PFSK-1 (cell line): ENCODE results near the genes USP27X and NUDT11.

GRCh38 chrX:49138746-49140129 lies 15.7 kb upstream of the GPKOW start:
- RRBS = no CpG with 5 or more reads among the region's 17 CpGs

DNA sequence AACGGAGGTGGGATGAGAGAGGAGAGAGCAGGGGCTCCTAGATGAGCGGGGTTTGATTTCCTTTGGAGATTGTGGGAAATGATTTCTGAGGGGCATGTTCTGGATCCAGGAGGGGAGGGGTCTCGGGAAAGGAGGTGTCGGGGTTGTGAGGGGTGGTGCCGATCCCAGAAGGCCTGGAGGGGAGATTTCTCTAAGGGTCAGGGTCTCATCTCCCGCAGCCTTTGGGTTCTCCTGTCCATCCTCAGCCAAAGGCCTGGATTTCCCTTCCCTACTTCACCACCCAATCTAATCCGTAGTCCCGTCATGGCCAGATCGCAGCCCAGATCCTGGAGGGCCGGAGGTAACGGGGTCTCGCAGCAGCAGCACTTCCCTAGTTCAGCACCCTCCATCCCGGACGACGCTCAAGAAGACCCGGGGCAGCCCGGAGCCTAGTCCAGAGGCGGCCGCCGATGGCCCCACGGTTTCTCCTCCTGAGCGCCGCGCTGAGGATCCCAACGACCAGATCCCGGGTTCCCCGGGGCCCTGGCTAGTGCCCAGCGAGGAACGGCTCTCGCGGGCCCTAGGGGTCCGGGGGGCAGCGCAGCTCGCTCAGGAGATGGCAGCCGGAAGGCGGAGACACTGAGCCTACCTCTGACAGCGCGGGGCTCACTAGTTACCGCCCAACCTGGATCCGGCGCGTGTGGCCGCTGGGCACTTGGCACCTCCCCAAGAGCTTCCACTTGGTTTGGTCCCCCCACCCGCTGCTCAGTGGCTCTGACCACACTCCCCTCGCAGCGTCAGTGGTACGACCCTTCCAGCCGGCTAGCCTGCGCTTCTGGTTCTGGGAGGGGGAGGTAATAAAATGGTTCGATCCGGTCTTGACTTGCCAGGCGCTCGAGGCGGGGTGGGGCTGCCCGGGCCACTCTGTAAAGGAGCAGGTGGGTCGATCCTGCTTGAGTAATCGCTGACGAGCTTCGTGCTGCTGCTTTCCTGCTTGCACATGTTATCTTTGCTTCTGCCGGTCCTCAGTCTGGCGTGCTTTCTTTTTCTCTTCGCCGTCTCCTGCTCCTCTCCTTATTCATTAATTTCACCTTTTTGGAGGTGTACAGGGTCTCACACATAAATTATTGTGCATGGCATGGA lies 3.6 kb downstream of the MAGIX start:
- RRBS = 93% methylated on average over 32 of the region's 63 CpGs

DNA sequence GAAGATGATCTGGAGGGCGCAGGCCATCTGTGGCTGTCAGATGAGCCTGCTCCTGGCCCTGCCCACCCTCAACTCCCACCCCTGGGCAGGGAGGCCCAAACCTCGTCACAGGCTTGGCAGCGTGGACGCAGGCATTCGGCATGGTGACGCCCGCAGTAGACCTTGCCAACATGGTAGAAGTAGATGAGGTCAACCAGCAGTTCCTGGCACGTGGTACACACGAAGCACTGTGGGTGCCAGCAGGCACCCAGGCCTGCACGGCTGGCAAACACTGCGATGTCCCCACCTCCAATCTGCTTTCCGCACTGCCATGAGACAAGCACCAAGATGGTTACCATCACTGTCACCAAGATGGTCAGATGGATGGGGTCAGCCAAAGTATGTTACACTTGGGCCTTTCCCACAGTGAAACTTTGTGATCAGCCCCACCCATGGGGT lies 6.5 kb downstream of the PLP2 start:
- RRBS = no CpG with 5 or more reads among the region's 12 CpGs

DNA sequence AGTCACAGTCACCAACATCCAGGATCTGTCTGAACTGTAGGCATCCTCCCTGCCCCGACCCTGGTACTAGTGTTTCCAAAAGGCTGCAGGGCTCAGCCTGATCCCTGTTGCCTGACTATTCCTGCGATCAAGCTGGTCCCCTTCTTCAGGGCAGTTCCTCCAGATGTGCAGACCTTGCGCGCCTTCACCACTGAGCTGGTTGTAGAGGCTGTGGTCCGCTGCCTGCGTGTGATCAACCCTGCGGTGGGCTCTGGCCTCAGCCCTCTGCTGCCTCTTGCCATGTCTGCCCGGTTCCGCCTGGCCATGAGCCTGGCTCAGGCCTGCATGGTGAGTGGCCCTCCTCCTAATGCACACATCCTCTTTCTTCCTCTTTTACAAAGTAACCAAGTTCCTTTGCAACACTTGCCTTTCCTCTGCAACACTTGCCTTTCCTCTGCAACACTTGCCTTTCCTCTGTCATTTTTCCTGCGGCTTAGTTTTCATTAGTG lies 1.7 kb downstream of the CCDC22 start:
- RRBS = no CpG with 5 or more reads among the region's 10 CpGs

DNA sequence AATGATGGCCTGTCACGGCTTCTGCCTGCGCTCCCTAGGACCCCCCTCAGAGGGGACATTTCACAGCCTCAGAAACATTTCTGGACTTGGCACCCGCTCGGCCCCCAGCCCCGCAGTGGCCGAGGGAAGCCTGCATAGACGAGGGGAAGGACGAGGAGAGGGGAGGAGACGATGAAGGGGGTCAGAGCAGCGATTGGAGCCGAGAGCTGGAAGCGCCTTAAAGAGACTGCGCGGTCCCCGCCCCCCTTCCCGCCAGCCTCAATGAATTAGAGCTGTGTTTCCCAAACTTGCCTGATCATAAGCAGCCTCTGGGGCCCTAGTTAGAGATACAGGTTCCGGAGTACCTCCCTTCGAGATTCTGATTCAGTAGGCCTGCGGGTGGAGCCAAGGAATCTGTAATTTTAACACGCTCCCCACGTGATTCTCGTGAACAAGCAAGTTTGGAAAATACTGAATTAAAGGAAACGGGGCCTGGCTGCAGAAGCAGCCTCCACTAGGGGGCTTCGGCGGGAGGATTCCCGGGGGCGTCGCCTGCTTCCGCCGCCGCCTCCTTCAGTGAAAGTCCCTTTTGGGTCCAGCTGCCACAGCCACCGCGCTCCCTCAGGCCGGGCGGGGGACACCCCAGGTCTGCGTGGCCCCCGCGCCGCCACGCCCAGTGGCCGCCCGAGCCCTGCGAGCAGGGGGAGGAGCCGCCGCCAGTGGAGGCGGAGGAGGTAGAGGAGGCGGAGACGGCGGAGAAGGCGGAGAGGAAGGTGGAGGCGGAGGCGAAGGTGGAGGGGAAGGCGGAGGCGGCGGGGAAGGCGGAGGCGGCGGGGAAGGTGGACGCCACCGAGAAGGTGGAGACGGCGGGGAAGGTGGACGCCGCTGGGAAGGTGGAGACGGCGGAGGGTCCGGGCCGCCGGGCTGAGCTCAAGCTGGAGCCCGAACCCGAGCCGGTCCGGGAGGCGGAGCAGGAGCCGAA lies at the start of gene USP27X:
Gene USP27X, plus strand, starts transcription at position 685 of the 961 bp plus-strand sequence.
- RRBS = 0% methylated on average over 9 of the region's 75 CpGs

- RRBS = no CpG with 5 or more reads among the region's 2 CpGs
Measured at GRCh38 chrX:50202345-50202853, 1.6 kb upstream of the AKAP4 start.

DNA sequence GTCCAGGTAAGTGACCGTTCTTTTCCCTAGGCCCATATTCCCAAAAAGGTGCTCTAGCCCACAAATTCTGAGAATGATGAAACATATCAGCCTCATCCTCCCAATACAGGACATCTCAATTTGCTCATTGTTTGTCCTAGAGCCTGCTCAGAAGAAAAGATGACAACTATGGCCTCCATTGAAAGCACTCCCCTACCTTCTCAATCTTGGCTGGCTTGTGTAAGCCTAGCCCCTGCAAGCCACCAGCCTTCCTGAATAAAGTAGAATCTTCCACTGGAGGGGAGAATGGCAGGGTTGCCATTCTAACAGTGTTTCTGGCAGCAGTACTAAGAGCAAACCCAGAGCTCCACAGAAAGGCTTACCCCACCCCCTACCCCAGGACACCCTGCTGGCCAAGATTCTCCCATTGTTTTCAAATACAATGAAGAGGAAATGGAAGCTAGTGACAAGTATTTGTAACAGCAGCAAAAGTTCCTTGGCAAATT lies 124.0 kb upstream of the DGKK start:
- RRBS = no CpG with 5 or more reads among the region's 1 CpG

DNA sequence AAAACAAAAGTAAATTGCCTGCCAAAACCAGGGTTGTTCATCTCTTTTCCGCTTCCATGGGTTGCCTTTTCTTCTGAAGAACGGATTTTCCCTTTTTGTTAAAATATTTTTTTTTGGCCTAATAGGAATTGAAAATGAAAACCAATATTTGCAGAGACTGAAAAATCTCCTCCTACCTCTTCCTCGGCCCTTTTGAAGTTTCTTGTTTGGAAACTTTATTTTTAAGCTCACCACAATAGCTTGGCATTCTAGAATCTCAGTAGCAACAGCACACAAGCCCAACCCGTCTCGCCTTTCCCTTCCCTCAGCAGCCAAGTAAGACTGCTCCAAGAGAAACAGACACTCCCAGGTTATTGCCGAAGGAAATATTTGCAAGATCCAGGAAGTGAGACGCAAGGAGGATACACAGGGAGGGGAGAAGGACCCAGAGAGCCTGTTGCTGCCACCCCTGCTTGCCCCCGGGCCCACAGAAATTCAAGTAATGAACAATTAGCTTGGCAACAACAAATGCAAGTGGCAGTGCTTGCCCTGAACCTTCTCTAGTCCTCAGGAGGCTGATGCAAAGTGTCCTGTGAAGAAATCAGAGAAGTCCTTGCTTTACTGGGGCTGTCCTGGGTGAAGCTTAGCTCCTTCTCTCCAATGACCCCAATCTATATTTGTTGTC lies 148.5 kb upstream of the DGKK start:
- RRBS = no CpG with 5 or more reads among the region's 8 CpGs

GRCh38 chrX:50769389-50769792 lies 44.6 kb downstream of the SHROOM4 start:
- RRBS = no CpG with 5 or more reads among the region's 3 CpGs

DNA sequence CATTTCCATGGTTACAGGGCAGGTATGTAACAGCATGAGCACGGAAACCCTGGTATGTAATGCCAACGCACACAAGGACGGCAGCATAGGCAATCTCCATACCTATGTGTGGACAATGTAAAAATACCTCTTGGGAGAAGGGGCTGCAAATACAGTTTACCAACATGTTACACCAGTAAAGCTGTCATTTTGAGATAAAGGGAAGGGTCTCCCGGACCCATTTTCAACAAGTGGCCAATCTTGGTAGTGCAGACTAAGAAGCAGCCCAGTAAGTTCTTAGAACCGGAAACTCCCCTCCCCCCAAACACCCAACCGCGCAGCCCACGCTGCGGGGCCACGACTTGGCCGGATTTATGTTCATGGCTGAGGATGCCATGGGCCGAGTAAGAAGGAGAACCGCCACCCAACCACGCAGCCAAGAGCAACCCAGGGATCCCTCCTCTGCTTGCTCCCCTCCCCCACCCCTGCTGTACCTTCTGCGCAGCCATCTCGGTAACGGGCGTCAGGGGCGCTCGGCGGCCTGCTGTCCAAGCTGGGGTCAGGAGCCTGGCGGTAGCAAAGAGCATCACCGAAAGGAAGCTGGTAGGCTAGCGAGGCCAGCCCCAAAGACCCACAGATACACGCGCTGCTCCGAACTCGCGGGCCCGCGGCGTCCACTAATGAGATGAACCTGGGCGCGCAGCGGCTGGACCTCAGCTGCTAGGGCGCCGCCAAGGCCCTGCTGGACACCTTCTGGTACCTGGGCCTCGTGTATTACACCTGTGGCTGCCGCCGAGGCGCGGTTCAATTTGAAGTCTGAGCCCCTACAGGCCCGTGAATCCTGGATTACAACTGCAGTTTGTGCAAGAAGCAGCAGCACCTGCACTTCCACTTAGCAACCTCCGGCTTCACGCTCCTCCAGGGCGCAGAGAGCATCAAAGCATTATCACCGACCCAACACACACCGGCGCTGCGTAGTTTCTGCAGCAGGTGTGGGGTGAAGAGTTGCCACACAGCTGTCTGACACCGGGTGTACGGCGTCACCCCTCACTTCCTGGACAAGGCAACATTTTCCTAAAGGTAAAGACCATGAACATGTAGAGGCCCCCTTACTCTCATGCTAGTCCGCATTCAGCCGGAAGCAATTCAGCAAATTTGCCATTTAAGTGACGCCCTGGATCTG lies 10.7 kb upstream of the EZHIP start:
- RRBS = 32% methylated on average over 18 of the region's 56 CpGs

GRCh38 chrX:51496072-51496778 lies at the start of gene NUDT11:
Gene NUDT11, minus strand, starts transcription at chrX:51496592.
- RRBS = 4% methylated on average over 11 of the region's 78 CpGs

- RRBS = no CpG with 5 or more reads among the region's 12 CpGs
Measured at GRCh38 chrX:51802749-51803216, 59.5 kb downstream of the GSPT2 start.

- RRBS = under 1% methylated on average over 6 of the region's 42 CpGs
Measured at GRCh38 chrX:52261621-52262273, 77.1 kb downstream of the MAGED4 start.

GRCh38 chrX:52574360-52574851 lies 57.5 kb upstream of the XAGE1B start:
- RRBS = no CpG with 5 or more reads among the region's 11 CpGs

GRCh38 chrX:52811423-52811874 lies 362 bp downstream of the XAGE5 start:
- RRBS = 51% methylated on average over 6 of the region's 26 CpGs

DNA sequence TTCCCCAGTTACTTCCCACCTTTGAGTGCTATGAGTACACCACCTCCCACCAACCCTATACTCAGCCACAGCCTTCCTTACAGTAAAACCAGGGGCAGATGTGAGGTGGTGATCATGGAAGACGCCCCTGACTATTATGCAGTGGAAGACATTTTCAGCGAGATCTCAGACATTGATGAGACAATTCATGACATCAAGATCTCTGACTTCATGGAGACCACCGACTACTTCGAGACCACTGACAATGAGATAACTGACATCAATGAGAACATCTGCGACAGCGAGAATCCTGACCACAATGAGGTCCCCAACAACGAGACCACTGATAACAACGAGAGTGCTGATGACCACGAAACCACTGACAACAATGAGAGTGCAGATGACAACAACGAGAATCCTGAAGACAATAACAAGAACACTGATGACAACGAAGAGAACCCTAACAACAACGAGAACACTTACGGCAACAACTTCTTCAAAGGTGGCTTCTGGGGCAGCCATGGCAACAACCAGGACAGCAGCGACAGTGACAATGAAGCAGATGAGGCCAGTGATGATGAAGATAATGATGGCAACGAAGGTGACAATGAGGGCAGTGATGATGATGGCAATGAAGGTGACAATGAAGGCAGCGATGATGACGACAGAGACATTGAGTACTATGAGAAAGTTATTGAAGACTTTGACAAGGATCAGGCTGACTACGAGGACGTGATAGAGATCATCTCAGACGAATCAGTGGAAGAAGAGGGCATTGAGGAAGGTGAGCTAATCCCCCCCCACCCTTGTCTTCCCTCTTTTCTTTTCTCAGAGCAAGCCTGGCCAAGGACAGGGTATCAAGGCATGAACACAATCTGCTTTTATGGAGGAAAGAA lies 3.6 kb downstream of the TSPYL2 start:
- RRBS = no CpG with 5 or more reads among the region's 20 CpGs

GRCh38 chrX:53320344-53321251 lies 552 bp downstream of the IQSEC2 start:
- RRBS = 2% methylated on average over 44 of the region's 92 CpGs

DNA sequence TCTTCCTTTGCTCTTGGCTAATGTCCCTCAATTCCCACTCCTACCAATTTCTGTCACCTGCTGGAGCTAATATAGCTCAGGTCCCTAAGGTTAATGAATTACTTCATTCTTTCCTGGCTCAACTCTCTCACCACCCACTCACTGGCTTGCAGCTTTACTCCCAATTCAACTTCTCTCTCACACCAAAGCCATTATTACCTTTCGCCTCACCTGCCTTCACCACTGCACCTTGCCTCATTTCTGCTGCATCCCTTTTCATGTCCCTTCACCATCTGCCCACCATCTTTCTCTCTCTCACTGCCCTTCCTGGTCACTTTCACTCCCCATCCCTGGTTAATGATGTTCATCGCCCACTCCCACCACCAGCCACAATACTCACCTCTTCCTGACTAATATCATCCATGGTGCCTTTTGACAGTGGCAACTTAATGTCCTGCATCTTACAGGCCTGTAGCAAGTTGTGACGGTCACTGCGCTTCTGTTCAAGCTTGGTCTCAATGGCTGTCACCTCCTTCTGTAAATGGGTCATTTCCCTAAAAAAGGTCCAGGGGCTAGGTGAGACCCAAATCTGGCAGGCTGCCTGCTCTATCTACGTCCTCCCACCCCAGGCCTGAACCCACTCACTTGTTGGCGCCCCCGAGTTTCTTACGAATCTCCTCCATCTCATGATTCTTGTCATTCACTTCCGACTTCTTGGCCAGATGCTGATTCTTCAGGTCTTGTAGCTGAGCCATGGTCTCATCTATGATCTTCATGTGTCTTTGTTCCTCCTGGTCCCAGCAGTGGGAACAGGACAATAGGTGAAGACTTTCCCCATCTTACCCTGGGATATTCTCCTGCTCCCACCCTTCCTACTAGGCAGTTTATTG lies 26.4 kb downstream of the SMC1A start:
- RRBS = no CpG with 5 or more reads among the region's 9 CpGs

DNA sequence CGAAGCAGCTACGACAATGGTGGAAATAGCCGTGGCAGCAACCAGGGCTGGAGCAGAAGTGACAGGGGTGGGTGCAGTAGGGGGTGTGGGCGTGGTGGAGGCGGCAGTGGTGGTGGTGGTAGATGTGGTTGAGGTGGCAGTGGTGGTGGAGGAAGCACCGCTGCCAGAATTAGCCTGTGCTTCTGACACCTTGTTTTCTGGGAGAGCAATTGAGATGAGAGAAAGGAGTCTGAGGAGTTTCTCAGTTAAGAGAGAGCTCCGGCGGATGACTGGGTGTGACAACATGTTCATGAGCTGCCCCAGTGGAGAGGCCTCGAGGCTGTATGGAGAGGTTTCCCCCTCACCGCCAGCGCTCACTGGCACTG lies 113.5 kb upstream of the HSD17B10 start:
- RRBS = no CpG with 5 or more reads among the region's 11 CpGs

GRCh38 chrX:53556070-53556518 lies 121.9 kb upstream of the HSD17B10 start:
- RRBS = no CpG with 5 or more reads among the region's 1 CpG